SP-49 (cell line): ENCODE measurements around a stretch of chr7.

DNA sequence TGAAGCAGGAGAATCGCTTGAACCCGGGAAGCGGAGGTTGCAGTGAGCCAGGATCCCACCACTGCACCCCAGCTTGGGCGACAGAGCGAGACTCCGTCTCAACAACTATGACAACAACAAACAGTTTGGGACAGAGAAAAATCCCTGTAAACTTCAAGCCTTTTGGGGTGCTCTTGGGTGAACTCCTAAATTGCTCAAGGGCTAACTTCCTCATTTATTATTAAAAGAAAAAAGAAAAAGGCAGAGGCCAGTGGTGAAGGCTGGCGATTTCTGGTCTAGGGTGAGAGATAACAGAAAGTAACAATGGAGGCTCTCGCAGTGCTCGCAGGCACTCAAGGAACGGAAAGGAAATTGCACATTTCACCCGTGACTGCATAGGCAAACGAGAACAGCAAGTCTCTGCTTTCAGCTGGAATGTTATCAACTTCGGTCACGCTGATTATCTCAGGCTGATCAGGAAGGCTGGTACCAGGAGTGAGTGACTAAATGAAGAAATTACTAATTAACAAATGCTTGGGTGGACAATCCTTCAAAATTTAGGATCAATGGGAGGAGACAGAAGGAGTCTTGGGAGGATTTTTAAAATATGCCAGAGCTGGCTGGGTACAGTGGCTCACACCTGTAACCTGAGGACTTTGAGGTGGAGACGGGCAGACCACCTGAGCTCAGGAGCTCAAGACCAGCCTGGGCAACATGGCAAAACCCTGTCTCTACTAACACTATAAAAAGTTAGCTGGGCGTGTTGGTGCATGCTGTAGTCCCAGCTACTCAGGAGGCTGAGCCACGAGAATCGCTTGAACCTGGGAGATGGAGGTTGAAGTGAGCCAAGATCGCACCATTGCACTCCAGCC, 70.6 kb downstream of the PRKAG2 start:
- PRO-cap: no peak

GRCh38 chr7:151823245-151823857, 53.6 kb downstream of the PRKAG2 start:
- PRO-cap: no peak

GRCh38 chr7:151844144-151844902, 32.6 kb downstream of the PRKAG2 start:
- PRO-cap: no peak

DNA sequence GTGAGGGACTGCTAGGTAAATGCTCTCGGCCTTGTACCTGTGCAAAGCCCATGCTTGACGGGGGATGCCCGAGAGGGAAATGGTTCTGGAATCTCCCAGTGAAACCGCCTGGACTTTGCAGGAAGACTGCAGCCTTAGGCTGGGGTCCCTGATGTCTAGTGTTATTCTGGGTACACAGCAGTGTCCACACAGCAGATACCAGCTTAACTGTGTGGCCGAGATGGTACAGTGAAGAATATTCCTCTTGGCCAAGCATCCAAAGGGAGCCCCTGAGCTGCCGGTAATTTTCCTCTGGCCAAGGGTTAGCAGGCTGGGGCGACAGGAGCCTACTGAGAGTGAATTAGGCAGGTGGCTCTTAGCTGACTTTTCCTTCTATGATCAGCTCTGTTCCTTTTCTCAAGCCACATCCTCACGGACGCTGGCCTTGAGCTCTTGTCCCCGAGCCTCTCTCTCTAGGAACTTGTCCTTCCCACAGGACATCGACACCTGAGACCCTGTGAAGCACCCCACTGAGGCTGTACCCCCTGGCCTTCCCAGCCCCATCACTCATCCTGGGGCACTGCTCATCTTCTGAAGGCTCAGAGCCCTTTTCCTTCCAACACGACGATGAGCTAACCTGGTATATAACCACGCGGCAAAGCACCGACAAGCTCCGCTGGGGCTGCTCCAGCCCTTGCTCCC, 29.7 kb downstream of the PRKAG2 start:
- PRO-cap: no peak

DNA sequence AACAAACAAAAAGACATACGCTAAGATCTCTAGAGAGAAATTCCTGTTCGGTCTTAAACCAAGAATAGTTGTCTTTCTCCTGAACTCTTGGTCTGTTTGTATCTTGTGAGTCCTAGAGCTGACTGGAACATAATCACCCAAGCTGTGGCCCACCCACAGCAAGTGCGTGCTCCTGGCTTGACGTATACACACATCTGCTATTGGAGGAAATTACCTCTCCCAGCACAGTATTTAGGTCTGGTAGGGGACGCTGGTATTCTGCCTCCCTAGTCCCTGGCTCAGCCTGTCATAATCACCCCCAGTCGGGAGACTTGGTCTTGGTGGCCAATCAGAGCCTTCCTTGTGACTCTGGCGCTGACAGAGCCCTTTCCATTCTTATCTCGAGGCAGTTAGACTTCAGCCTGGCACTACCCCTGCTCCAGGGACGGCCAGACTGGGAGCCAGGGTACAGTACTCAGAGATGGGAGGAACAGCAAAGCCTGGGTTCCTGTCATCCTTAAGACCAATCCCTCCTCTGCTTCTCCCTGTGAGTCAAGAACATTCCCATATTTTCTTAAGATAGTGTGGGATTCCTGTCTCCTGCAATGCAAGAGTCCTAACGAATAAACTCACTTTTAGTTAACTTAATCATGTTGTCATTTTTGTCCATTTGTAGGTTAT, 14.3 kb upstream of the PRKAG2 start:
- PRO-cap: no peak

DNA sequence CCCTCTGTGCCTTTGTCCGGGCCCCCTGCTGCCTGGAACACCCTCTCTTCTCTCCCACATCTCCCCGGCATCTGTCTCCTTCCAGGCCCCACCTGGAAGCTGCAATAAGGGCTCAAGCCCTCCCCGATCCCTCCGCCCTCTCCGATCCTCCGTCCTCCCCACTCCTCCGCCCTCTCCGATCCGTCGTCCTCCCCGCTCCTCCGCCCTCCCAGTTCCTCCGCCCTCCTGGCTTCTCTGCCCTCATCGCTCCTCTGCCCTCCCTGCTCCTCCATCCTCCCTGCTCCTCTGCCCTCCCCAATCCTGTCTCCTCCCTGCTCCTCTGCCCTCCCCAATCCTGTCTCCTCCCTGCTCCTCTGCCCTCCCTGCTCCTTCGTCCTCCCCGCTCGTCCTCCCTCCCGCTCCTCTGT, 17.5 kb upstream of the PRKAG2 start:
- PRO-cap: no peak

DNA sequence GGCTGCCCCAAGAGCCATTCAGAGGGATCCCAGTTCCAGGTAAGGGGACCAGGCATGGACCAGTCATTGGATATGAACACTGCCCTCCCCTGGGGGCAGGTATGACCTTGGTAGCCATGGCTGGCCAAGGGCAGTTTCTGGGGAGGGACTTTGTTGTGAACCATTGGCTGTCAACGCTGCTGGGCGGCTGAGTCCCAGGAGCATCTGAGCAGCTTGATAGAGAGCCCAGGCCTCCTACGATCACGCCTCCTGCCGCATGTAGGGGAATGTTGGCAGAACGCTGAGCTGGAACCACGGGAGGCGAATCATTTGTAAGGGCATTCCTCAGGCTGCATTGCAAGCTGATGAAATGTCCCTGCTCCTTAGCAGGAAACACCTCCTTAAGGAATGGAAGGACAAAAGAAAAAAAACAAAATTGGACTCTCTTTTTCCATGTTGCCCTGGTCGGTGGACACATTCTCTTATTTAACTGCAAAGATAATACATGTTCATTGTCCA, 31.9 kb downstream of the GALNTL5 start:
- PRO-cap: no peak

DNA sequence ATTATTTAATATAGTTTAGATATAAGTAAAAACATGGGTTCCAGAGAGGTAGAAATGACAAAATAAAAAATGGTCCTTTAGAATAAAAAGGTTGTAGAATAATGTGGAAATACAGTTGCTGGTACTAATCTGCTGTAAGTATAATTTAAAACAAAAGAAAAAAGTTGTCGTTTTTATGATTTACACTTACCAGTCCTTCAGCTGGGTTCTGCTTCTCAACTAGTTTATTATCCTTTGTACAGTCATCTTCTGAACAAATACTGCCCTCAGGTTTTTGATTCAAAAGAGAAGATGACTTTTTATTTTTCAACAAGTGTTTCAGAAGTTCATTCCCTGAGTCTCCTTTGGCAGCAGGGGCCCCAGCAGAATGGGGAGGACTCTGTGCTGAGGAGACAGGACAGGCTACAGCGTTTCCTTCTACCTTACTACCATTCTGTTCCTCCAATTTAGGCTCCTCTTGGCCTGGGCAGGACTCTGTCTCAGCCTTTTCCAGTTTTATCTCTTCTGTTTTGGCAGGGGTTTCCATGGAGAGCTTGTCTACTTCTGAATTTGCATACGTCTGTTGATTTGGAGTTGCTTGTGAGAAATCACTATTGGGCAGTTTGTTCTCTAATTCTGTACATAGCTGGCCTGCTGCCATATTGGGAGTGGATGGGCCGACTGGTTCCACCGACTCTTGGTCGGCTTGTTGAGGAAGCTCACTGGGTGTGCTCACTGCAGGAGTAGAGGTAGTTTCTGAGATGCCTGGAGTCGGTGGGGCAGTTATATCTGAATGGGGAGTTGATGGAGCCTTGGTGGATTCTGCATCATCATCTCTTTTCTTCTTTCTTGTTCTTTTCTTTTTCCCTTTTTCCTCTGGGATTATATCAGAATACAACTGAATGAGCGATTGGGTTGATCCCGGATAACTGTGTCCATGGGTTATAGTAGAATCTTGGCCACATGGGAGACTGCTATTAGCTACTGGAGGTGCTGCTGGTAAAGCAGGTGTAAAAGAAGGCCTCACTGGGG, 136.8 kb downstream of the GALNT11 start:
- PRO-cap: no peak

DNA sequence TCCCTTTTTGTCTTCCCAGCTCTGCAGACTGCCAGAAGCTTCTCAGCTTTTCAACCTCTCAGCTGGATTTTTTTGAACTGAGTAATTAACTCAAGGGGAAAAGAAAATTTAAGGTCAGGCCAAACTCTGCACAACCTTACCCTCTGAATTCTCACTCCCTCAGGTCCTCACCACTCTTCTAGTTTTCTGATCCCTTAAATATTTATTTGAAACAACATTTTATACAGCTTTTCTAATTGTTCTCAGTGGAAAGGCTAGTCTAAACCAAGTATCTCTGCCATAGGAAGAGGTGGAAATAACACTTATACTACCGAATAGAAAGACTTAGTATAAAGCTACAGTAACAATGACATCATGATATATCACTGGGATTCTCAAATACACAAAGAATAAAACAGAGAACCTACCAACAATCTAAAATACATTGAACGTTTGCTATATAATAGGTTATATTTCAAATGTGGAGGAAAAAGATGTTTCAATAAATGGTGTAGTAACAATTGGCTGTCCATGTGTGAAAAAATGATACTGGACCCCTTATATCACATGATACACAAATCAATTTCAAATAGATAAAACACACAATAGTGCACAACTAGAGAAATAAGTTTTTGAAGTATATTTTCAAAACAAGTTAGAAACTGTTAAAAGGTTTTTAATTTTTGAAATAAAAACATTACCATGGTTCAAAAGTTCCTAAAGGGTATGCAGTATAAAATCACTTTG, 142.9 kb downstream of the KMT2C start:
- PRO-cap: no peak

- PRO-cap: no peak
Observed at GRCh38 chr7:152341220-152341804, 94.5 kb downstream of the KMT2C start.

DNA sequence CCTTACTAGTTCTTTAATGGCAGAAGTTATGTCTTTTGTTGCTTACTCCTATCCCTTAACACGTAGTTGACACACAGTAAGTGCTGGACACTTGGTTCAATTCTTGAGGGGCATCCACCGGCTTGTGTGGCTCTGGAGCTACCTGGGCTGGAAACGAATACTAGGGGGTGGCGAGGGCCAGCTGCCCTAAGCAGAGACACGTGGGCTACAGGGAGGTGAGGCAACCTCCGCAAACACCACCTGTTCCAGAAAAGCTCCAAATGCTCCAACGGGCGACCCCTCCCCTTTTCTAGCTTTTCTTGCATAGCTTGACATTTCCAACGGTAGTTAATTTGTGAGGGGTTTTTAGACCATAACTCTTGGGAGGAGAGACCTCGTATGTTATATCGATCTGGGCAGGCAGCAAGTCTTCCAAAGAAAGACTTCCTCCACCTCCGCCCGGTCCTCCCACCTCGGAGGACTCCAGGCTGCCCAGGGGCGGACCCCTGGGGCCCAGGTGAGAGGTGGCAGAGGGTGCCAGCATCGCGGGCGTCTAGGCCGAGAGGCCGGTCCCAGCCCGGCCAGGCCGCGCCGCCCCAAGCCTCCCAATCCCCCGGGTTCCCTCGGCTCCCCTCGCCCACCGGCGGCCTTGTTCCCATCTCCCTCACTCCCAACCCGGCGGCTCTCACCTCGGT, 431 bp downstream of the XRCC2 start:
- PRO-cap: no peak

- PRO-cap: no peak
Observed at GRCh38 chr7:152850301-152851112, 91.0 kb downstream of the ACTR3B start.

DNA sequence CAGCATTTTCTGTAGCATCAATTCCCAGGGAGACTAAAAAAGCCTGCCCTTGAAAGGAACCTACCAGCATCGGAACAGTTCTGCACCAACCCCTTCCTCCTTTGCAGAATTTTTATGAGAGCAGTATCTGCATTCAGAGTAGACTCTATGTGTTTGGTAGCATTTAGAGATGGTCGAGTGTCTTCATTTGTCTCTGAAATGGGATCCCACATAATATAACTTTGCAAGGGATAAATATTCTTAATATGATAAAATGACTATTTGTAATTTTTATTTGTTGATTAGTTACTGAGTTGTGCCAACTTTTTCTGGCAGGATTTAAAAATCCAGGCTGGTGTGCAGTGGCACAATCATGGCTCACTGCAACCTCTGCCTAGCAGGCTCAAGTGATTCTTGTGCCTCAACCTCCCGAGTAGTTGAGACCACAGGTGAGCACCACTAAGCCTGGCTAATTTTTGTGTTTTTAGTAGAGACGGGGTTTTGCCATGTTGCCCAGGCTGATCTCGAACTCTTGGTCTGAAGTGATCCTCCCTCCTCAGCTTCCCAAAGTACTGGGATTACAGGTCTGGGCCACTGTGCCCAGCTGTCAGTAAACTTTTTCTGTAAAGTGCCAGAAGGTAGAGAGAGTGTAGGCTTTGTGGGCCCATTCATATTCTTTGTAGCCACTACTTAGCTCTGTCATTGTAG, 645.2 kb upstream of the DPP6 start:
- PRO-cap: no peak

GRCh38 chr7:153522290-153522837, 529.8 kb upstream of the DPP6 start:
- PRO-cap: no peak

DNA sequence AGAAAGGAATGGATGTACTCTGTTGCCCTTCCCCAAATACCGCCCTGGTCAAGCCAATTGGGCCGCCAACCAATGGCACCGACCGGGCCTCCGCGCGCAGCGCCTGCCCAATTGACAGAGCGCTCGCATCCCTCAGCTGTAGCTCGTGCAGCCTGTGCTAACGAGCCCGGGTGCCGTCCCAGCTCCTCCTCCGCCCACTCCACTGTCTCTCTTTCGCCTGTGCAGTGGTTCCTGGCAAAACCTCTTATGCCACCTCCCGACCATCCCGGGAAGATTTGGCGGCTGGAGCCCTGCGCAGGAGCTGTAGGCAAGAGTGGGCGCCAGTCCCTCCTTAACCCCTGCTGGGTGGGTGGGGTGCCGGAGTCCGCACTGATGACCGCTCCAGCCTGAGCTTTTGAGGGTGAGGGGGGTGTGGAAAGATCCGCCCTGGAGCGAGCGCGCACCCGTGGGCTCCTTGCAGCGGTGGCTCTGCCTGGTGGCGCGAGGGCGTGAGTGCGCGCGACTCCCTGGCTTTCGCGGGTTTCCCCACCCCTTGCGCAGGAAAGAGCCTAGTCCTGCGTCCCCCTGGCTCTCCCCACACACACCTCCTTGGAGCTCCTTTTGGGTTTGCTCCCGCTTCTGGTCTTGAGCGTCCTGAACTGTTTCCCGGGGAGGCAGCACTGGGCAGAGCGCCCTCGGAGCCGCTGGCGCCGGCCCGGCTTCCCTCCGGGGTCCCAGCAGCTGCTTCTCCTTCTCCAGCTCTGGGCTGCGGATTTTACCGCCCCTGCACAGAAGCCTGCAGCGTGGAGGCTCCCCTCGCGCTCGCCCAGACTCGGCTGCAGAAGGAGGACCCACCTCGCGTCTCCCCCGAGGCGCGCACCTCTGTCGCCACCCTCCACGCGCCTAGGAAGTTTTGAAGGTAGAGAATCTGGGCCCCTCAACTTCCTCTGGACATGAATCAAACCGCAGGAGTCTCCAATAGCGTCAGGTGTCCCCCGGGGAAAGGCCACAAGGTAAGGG, 303.9 kb upstream of the DPP6 start:
- PRO-cap: no peak

GRCh38 chr7:155208878-155209540, 88.7 kb upstream of the INSIG1 start:
- PRO-cap: no peak

- PRO-cap: no peak
Observed at GRCh38 chr7:155227875-155228322, 69.8 kb upstream of the INSIG1 start.

DNA sequence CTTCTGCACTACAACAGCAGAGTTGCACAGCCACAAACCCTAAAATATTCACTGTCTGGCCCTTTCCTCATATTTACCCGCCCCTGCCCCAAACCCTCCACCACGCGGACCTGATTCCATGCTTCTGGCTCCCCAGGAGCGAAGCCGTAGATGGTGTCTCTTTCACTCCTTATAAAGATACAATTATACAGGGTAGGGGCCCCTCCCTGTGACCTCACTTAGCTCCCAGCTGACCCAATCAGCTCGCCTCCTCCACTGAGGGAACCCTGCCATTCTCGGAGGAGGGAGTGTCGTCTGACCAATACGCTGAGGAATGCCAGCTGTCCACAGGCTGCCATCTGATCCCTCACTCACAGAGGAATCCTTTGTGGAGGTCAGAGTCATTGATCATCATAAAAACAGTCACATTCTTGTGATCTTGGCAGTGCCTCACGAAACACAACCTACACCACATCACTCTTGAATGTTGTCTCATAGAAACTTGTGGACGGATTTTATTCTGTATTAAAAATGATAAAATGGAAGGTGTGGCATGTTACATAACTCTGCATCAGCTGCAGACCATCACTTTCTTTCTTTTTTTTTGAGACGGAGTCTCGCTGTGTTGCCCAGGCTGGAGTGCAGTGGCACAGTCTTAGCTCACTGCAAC, 67.5 kb upstream of the INSIG1 start:
- PRO-cap: no peak

- PRO-cap: no peak
Observed at GRCh38 chr7:155239458-155239966, 58.2 kb upstream of the INSIG1 start.

GRCh38 chr7:155276057-155277098, 21.3 kb upstream of the INSIG1 start:
- PRO-cap: no peak